HL-60 (cell line): ENCODE measurements around a stretch of chr11.

- RRBS, result no CpG with 5 or more reads among the region's 11 CpGs
Observed at GRCh38 chr11:69699360-69699863, 4.4 kb downstream of the FGF19 start.

DNA sequence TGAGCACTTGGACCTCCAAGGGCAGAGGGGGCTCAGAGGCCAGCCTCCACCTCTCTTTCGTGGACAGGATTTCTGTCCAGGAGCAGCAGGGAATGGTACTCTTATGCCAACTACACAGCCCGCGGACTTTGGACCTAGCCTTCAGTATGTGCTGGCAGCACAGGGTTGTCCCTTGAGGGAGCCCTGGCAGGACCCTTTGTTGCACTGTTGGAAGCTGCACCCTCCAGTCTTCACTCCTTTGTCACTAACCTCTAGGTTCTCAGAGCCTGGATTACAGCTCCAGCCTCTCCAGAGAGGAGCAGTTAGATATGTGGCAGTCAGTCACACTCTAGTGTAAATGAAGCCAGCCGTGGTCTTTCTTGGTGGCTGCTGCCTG lies 109.4 kb upstream of the ANO1 start:
- RRBS, result no CpG with 5 or more reads among the region's 4 CpGs

GRCh38 chr11:69974463-69975021 lies 103.6 kb upstream of the ANO1 start:
- RRBS, result 96% methylated on average over 3 of the region's 8 CpGs

GRCh38 chr11:69986739-69987551 lies 91.2 kb upstream of the ANO1 start:
- RRBS, result 84% methylated on average over 3 of the region's 17 CpGs

DNA sequence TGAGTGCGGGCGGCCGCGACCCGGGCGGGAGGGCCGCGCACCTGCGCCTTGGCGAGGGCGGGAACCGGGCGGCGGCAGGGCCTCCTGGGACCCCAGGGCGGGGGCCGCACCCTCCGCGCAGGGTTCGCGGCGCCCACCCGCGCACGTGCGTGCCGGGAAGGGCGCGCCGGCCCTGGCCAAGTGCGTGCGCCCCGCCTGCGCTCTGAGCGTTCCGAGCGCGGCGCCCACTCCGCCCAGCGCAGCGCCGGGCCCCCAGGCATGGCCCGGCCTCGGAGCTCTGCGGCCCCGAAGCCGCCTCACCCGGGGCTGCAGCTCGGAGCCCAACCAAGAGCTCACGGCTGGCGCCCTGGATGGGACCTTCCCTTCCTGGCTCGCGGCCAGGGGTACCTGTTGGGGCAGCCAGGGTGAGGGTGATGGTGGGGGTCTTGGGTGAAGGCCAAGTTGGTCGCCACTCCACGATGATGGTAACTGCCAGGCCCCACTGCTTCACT lies 644 bp downstream of the ANO1 start:
- RRBS, result 25% methylated on average over 42 of the region's 55 CpGs

GRCh38 chr11:70155280-70155864 lies 47.7 kb upstream of the FADD start:
- RRBS, result no CpG with 5 or more reads among the region's 23 CpGs

GRCh38 chr11:70188419-70188954 lies 14.6 kb upstream of the FADD start:
- RRBS, result no CpG with 5 or more reads among the region's 9 CpGs

- RRBS, result no CpG with 5 or more reads among the region's 11 CpGs
Observed at GRCh38 chr11:70272004-70272630, 1.6 kb downstream of the PPFIA1 start.

GRCh38 chr11:70293251-70293878 lies 22.9 kb downstream of the PPFIA1 start:
- RRBS, result no CpG with 5 or more reads among the region's 9 CpGs

GRCh38 chr11:70324289-70324679 lies 53.8 kb downstream of the PPFIA1 start:
- RRBS, result no CpG with 5 or more reads among the region's 4 CpGs

- RRBS, result no CpG with 5 or more reads among the region's 12 CpGs
Observed at GRCh38 chr11:70370982-70371849, 27.1 kb upstream of the CTTN start.

GRCh38 chr11:70383827-70385050 lies 14.1 kb upstream of the CTTN start:
- RRBS, result no CpG with 5 or more reads among the region's 21 CpGs

GRCh38 chr11:70419348-70420473 lies 21.4 kb downstream of the CTTN start:
- RRBS, result no CpG with 5 or more reads among the region's 31 CpGs

DNA sequence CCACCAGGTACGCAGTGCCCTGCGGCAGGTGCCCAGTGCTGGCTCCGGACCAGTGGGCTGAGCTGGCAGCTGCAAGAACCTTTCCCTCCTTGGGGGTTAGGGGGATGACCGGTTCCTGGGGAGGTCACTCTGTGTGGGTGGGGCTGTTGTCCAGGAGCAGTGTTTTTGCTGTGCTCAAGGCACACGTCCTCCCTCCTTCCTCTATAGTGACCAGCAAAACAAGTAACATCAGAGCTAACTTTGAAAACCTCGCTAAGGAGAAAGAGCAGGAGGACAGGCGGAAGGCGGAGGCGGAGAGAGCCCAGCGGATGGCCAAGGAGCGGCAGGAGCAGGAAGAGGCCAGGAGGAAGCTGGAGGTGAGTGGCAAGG lies 30.5 kb downstream of the CTTN start:
- RRBS, result over 99% methylated on average over 2 of the region's 11 CpGs

- RRBS, result no CpG with 5 or more reads among the region's 5 CpGs
Observed at GRCh38 chr11:71213284-71213686, 39.1 kb downstream of the SHANK2 start.

DNA sequence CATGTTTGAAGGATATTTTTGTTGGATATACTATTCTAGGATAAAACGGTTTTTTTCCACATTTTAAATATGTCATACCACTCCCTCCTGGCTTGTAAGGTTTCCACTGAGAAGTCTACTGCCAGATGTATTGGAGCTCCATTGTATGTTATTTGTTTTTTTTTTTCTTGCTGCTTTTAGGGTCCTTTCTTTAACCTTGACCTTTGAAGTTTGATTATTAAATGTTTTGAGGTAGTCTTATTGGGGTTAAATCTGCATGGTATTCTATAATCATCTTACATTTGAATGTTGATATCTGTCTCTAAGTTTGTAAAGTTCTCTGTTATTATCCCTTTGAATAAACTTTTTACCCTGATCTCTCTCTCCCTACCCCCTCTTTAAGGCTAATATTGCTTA lies 40.0 kb upstream of the SHANK2 start:
- RRBS, result no CpG with 5 or more reads among the region's 1 CpG

GRCh38 chr11:71312102-71312301 lies 59.6 kb upstream of the SHANK2 start:
- RRBS, result no CpG with 5 or more reads among the region's 2 CpGs

DNA sequence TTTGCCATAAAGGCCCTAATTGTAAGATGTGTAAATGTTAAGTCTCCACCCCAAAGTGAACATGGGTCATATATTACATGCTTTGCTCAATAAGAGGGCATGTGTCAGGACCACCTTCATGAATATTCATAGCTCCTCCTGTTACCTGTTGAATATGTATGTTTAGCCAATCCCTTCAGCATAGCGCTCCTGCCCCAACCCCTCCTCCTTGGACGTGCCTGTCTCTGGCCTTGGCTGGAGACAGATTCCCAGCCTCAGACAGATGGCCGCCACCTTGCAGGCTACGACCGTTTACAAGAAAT lies 1.2 kb upstream of the NADSYN1 start:
- RRBS, result no CpG with 5 or more reads among the region's 5 CpGs

DNA sequence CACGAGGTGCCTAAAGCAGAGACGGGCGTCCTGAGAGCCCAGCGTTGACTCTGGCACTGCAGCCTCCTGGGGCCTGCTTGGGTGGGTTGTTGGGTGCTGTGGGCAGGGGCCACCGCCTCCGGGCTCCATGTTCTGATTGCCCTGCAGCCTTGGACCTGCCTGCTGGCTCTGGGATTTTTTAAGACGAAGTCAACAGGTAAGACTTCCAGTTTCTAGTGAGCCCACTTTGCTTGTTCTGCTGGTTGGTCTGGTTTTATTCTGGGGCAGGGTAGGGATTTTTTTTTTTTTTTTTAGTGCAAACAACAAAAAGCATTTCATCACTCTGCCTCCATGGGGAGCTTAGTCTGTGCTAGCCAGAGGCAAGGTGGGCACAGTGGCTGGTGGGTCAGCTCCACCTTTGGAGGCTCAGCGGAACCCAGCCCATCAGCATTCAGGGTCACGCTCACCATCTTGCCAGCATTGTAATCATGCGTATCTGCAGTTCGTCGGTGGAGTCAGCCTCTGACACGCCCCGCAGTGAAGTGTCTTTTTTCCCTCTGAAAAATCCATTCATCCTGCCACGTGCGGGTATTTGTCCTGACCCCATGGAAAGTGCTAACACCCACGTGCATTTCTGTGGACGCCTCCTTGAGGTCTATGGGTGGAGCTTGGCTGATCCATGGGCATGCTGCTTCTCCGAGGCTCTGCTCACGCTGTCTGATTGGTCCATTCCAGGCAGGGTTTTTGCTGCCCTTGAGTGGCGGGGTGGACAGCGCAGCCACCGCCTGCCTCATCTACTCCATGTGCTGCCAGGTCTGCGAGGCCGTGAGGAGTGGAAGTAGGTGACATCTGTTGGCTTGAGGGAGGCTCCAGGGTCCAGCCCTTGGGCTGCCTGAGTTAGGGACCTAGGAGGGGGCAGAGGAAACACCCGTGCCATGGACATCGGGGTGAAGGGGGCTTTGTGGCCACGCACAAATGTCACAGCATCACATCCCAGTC lies 28.5 kb downstream of the NADSYN1 start:
- RRBS, result no CpG with 5 or more reads among the region's 28 CpGs

GRCh38 chr11:71499020-71499402 lies 28.1 kb upstream of the KRTAP5-7 start:
- RRBS, result no CpG with 5 or more reads among the region's 15 CpGs